Zone of skin (tissue), 1 donor: ENCODE results near the gene CDYL.

DNA sequence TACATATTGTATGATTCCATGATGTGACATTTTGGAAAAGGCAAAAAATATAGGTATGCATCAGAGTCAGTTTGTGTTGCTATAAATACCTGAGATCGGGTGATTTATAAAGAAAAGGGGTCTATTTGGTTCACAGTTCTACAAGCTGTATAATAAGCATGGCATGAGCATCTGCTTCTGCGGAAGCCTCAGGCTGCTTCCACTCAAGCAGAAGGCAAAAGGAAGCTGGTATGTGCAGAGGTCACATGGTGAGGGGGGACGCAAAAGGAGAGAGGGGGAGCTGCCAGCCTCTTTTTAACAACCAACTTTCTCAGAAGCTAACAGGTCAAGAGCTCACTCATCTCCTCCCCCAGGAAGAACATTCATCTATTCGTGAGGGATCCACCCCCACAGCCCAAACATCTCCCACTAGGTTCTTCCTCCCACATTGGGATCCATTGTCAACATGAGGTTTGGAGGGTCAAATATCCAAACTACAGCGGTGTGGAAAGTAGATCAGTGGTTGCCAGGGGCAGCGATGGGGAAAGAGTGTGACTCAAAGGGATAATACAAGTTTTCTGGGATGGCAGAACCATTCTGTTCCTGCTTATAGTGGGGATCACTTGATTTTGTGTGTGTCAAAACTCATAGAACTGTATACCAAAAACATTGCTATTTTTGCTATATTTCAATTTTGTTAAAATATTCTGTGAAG lies 10.1 kb upstream of the FAM50B start:
- RRBS = no CpG with 5 or more reads among the region's 6 CpGs

GRCh38 chr6:3886970-3887649 lies 37.9 kb downstream of the FAM50B start:
- RRBS = 14% methylated on average over 1 of the region's 11 CpGs

- RRBS = no CpG with 5 or more reads among the region's 12 CpGs
Observed at GRCh38 chr6:3900032-3900679, 51.0 kb downstream of the FAM50B start.

DNA sequence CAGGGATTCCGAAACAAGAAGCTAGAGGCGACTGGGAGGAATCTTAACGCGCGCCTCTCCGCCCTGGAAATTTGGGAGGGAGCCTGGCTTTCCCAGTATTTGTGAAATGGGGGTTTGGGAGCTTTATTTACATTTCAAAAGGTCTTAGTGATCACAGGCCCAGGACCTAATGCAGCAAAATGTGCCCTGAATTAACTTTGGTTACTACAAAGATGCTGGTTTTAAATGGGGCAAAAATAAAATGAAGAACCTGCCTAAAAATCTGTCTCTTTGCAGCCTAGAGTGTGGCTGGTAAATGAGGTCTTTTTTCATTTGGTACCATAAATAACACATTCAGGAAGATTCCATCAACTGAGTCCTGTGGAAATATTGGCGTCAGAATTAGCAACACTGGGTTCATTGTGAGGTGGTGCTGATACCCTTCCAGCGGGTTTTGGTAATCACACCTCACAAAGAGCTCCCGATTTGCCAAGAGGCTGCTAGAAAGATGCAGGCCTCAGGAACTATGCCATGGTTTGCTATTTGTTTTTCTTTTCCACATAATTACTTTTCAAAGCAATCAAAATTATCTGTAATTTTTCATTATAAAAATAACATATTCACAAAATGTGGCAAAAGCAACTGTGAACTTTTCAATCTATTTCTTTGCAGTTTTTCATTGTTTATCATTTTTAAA lies 55.3 kb downstream of the FAM50B start:
- RRBS = no CpG with 5 or more reads among the region's 9 CpGs

- RRBS = no CpG with 5 or more reads among the region's 5 CpGs
Observed at GRCh38 chr6:3928089-3928452, 78.9 kb downstream of the FAM50B start.

DNA sequence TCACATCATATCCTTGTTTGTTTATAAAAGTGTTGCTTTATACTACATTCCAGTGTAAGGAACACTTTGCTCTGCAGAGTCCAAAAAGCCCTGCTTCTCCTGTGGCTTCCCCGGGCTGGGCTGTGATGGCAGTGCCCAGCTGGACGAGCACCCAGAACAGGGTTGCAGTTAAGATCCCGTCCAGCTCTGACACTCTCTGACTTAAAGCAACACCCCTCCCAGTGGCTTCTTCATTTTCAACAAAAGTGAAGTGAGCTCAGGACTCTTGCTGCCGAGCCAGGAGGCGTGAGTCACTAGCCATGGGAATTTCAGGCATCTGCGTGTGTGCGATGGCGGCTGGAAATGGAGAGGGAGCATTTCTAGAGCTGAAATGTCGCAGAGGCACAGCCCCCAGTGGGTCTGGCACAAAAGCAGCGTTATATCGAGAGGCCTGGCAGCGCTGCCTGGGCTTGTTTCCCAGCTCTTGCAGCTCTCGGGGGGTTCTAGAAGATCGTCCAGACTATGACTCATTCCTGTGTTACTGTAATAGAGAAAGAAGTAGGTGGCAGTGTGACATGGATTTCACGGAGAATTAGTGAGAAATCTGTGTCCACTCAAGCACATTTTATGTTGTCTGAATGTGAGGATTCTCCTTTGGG lies 216.5 kb upstream of the ECI2 start:
- RRBS = no CpG with 5 or more reads among the region's 15 CpGs

DNA sequence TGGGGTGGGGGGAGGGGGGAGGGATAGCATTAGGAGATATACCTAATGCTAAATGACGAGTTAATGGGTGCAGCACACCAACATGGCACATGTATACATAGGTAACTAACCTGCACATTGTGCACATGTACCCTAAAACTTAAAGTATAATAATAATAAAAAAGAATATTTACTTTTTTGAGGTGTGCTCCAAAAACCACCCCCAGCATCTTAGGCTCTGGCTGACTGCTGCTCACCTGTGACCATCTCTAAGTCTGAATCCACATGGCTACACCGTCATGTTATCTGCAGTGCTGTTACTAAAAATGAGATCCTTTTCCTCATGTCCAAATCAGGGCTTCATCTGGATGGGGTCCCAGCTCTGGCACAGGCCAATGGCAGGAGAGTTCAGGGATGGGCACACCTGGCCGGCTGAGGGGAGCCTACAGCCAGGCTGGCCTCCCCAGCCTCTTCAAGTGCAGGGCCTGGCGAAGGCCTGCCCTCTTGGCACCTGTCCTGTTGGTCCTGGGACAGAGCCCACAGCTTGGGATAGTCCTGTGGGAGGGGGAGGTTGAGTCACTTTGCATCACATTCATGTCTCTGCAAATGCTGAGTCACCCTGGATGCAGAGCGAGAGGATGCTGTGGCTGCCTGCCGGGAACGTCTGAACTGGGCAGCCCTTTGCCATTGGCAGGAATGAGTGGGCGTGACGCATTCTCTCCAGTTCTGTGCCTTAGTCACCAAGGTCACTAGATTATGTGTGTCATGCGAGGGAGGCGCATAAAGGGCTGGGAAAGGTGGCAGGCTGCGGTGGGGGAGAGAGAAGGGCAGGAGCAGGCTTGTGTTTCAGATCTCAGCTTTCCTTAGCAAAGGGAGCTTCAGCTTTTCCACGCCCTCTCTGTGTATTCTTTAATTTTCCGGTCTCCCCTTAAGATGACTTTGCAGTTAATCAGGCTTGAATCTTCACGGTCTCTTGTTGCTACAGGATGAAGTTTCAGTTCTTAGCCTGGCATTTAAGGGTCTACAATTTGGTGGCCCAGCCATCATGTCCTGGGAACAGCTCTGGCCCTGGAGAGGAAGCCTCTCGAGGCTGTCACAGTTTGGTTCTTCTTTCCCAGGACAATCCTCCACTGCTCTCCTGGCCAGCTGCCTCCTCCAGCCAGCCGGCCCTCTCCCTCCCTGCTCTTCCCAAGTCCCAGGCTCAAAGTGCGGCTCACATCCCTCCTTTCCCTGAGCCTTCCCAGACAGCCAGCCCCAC lies 223.2 kb upstream of the ECI2 start:
- RRBS = no CpG with 5 or more reads among the region's 18 CpGs

GRCh38 chr6:4487304-4487809 lies 288.8 kb upstream of the CDYL start:
- RRBS = no CpG with 5 or more reads among the region's 2 CpGs

DNA sequence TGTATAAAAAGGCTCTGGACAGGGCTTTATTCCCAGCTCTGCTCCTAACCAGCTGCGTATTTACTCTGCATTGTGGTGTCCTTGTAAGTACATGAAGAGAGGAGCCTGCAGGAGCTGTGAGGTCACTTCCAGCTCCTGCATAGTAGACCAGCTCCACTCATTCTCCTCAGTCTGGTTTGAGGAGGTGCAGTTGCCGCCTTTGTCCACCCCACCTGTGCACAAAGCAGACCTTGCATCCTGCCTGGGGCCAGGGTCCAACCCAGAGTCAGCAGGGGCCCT lies 211.1 kb upstream of the CDYL start:
- RRBS = no CpG with 5 or more reads among the region's 2 CpGs

- RRBS = no CpG with 5 or more reads among the region's 3 CpGs
Observed at GRCh38 chr6:4615873-4616221, 160.4 kb upstream of the CDYL start.

GRCh38 chr6:4775964-4777027 lies at the start of gene CDYL:
Gene CDYL, plus strand, starts transcription at chr6:4776404.
- RRBS = 2% methylated on average over 73 of the region's 161 CpGs

GRCh38 chr6:4777796-4778385 lies 1.7 kb downstream of the CDYL start:
- RRBS = no CpG with 5 or more reads among the region's 3 CpGs

GRCh38 chr6:4855804-4856917 lies 80.0 kb downstream of the CDYL start:
- RRBS = no CpG with 5 or more reads among the region's 14 CpGs

DNA sequence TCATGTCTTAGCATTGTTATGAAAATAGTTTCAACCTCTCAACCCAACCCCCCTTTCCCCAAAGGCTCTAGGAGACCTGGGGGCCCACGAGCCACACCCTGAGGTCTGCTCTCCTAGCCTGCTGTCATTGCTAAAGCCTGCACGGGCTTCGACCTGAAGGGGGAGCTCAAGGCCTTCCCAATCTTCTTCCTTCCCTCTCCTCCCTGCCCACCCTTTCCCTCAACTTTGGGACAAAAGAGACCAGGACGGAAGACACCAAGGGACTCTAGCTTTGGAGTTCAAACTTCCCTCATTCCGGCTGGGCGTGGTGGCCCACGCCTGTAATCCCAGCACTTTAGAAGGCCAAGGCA lies 28.0 kb upstream of the PPP1R3G start:
- RRBS = no CpG with 5 or more reads among the region's 7 CpGs

GRCh38 chr6:5086269-5086898 lies 1.2 kb downstream of the PPP1R3G start:
- RRBS = 27% methylated on average over 15 of the region's 59 CpGs

DNA sequence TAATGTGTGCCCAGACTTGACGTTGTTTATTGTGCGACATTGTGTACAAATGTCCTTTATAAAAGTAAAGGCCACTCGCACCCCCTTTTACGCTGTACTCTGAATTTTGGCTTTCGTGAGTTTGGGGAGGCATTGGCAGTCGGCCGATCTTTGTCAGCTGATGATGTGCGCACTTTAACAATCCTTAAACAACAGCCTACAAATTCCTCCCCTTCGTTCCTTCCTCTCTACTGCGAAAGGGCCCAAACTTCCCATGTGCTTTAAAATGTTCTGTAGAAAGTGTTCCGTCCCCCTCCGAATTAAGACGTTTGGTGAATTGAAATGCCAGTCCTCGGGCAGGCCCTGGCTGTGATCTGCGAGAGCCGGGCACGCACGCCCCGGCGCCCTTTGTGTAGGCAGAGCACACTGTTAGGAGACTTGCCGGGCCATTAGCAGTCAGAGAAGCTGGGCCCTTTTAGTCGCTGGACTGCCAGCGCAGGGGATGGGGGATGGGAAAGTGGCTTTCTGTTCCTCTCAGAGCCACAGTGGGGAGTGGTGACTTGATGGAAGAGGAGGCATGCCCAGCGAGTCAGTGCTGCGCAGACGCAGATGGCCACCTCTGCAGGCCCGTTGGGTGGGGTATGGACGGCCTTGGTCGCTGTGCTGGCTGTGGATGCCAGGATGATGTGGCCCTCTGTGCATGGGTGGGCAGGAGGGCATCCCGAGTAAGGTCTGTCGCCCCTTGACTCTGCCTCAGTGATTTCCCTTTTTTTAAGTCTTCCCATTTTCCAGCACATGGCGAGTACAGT lies 2.2 kb downstream of the PPP1R3G start:
- RRBS = 88% methylated on average over 1 of the region's 32 CpGs

DNA sequence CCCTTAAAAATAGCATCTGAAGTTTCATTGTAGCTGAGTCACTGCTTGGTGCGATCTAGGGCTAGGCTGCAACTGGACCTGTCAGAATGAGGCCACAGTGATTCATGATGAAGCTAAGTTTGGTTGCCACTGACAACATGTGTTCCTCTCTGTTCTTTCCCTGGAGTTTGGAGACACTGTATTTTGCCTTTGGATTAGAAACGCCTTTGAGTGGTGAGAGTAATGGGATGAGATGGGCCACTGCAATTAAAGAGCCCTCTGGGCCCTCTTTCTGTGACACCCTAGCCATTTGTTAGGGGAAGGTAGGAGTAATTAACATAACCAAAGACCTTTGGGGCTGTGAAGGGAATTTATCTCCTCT lies 334.1 kb downstream of the NRN1 start:
- RRBS = no CpG with 5 or more reads among the region's 2 CpGs

DNA sequence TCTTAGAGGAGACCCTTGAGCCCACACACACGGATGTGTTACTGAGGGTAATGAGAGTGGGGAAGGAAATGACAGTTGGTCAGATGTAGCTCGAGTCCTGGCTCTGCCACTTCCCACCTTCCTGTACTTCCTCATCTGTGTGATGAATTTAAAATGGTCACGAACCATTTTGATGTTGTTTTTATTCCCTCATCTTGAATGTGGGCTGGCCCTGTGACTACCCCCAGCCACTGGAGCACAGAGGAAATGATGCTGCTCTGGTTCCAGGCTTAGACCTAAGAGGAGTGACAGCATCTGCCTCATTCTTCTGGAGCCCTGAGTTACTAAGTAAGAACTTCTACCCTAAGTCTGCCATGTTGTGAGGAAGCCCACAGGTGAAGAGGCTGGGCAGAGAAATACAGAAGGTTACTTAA lies 141.1 kb downstream of the NRN1 start:
- RRBS = no CpG with 5 or more reads among the region's 3 CpGs

DNA sequence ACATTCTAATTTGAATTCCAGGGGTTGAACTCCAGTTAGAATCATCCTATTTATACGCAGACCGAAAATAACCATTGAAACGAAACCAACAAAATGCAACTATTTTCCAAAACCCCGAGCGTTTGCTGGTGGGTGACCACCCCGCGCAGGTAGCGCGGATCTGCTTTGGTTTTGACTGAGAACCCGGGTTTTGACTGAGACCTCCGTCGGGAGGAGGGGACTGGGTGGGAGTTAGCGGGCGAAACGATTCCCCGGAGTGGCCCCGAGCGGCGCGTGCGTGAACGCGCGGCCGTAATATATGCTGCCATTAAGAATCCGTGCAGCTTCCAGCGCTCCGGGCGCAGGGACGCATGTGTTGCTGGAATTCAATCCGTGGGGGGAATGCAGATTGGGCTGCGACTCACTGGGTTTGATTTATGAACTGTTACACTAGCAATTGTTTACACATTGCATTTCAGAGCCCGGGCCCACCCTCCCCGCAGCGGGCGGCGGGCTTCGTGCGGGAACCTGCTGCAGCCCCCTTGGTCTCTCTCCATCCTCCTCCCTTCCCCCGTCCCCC lies 10.0 kb downstream of the NRN1 start:
- RRBS = 4% methylated on average over 26 of the region's 40 CpGs

- RRBS = no CpG with 5 or more reads among the region's 68 CpGs
Observed at GRCh38 chr6:6001715-6002921, 4.6 kb downstream of the NRN1 start.